ENCODE measurements around the genes GORAB and C1orf105.

GRCh38 chr1:169072801-169073330, 33.6 kb upstream of the ATP1B1 start:
- RRBS, result no CpG with 5 or more reads among the region's 2 CpGs

- RRBS, result no CpG with 5 or more reads among the region's 11 CpGs
Measured at GRCh38 chr1:169426972-169427328, 324 bp downstream of the CCDC181 start.

- RRBS, result no CpG with 5 or more reads among the region's 4 CpGs
Measured at GRCh38 chr1:169529113-169529749, 43.5 kb upstream of the SLC19A2 start.

- RRBS, result no CpG with 5 or more reads among the region's 4 CpGs
Measured at GRCh38 chr1:169604440-169605273, 18.4 kb upstream of the F5 start.

DNA sequence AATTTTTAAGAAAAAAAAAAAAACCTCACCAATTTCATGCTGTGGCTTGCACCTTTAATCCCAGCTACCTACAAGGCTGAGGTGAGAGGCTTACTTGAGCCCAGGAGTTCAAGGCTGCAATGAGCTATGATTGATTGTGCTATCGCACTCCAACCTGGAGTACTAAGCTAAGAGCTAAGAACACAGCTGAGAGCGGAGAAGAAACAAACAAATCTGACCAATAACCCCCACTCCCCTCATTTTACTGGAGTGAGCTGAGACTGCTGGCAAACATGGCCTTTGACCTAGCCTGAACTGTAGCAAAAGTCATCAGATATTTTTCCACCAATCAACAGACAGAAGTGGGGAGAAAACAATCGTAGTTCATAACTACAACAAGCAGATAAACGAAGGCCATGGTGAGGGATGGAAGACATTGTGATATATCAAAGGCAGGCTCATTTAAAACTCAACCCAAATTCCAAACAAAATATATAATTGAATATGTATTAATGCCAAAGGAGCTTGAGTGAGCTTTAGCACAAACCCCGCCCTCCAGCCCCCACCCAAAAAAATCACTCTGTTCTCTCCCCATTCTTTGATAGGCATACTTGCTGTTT, 28.7 kb downstream of the METTL18 start:
- RRBS, result no CpG with 5 or more reads among the region's 5 CpGs

GRCh38 chr1:170531905-170533155, at the start of gene GORAB:
Gene GORAB, plus strand, starts transcription at chr1:170532166.
- RRBS, result 2% methylated on average over 10 of the region's 37 CpGs

DNA sequence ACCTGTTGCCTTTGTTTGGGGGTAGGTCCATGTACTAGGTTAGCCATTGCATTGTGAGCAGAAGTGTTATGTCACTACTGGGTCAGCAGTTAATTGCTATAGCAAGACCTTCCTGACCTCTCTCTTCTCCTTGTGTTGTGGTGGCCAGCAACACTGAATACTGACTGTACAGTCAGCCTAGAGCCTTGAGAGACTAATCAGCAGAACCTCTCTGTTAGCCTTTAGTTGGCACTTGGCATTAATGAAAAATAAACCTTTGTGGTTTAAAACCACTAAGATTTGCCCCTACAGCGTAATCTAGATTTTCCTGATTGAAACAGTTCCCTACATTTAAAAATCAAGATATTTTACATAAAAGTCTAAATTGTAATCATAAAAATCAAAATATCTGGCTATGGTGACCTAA, 5.3 kb downstream of the GORAB start:
- RRBS, result no CpG with 5 or more reads among the region's 1 CpG

GRCh38 chr1:170725876-170726137, 61.9 kb downstream of the PRRX1 start:
- RRBS, result no CpG with 5 or more reads among the region's 3 CpGs

DNA sequence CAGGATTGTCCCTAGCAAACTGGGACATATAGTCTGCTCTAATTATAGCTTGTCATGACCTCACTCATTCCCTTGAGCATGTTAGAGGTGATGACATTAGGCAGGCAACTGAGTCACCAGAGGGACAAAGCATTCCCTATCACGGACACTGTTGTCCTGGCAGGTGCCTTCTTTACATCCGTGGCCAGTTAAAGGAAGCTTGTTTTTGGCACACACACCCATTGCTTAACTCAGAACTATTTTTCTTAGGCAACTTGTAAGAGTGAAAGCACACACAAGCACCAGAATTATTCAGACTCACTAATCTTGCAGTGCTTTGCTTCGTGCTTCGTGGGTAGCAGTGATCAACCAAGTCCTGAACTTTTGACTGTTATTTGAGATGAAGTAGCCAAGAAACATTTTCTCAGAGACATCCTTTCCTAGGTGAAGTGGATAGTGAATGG, 65.7 kb downstream of the PRRX1 start:
- RRBS, result no CpG with 5 or more reads among the region's 4 CpGs

GRCh38 chr1:171221761-171222783, 26.2 kb upstream of the FMO1 start:
- RRBS, result no CpG with 5 or more reads among the region's 4 CpGs

DNA sequence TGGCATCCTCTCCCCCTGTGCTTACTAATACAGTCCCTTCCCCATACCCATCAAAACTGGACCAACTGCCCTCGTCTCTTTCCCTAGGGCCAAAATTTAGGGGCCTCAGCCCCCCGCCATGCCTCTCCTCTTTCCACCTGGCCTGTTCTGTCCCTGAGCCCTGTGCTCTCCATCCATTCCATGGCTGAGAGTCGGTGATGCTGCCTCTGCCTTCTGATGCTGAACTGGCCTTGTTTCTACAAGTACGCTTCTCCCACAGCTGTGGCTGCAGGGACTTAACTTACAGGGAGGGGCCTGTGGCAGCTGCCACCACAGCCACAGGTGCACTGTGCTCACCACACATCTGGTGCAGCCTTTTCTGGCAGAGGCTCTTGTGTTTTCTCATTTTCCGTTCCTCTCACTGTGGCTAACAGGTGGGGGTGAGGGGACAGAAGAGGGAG, 4.1 kb downstream of the FMO1 start:
- RRBS, result no CpG with 5 or more reads among the region's 5 CpGs

GRCh38 chr1:171431550-171432535, 53.5 kb upstream of the PRRC2C start:
- RRBS, result no CpG with 5 or more reads among the region's 8 CpGs

- RRBS, result no CpG with 5 or more reads among the region's 2 CpGs
Measured at GRCh38 chr1:171484497-171484847, 858 bp upstream of the PRRC2C start.

DNA sequence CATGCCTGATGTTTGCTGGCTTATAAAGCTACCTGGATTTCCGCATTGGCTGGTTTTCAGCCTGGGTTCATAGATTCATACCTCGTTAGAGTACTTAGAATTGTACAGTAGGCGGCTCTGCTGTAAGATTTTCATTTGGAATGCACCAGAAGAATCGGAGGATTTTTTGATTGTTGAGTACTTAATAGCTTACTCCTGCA, 1.2 kb downstream of the PRRC2C start:
- RRBS, result no CpG with 5 or more reads among the region's 4 CpGs

DNA sequence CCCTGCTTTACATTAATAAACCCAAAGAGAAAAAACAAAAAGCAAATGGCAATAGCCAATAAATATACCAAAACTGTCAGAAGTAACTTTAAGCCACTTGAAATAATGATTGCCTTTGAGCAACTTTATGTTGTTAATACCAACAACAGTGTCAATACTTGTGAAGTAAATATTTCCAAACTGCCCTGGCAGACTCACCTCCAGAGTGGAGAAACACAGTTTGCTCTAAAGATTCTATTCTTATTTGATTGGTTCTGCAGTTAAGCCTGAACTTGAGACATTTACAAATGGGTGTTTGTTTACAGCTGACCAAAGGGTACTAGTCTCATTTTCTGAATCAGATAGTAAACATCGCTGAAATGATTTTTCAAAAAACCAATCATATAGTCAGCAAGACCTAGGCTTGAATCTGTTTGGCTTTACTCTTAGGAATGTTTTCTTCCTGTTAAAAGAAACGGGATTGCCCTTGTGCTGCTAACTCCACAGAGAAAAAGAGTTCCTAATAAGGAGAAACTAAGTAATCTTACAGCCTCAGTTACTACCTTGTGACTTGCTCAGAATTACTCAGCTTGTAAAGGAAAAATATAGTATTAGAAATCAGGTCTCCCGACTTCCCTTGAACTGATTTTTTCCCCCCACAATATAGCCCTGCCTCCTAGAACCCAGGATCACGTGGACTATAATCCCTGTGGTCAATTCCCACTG, 1.4 kb upstream of the MYOC start:
- RRBS, result no CpG with 5 or more reads among the region's 4 CpGs

GRCh38 chr1:172359714-172360099, 60.8 kb upstream of the C1orf105 start:
- RRBS, result no CpG with 5 or more reads among the region's 3 CpGs

GRCh38 chr1:172393264-172393736, 27.2 kb upstream of the C1orf105 start:
- RRBS, result no CpG with 5 or more reads among the region's 6 CpGs

DNA sequence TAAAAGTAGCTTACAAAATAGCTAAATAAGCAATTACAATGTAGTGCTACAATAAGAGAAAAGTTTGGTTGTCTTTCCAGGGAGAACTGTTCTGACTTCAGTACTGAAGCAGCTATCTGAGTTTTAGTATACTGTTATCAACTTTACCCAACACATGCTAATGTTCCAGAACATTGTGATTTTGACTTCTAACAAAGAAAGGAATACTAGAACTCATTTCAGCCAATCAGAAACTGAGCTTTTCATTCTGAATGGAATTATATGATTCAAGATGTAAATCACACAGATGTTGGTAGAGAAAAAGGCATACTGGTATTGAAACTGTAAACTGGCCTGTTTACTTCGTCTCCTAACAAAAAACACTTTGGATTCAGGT, at the start of gene C1orf105:
Gene C1orf105, plus strand, starts transcription at position 269 of the 376 bp plus-strand sequence.
- RRBS, result no CpG with 5 or more reads among the region's 1 CpG